Measurements from ENCODE around the genes SLC2A1 and CFAP144.

DNA sequence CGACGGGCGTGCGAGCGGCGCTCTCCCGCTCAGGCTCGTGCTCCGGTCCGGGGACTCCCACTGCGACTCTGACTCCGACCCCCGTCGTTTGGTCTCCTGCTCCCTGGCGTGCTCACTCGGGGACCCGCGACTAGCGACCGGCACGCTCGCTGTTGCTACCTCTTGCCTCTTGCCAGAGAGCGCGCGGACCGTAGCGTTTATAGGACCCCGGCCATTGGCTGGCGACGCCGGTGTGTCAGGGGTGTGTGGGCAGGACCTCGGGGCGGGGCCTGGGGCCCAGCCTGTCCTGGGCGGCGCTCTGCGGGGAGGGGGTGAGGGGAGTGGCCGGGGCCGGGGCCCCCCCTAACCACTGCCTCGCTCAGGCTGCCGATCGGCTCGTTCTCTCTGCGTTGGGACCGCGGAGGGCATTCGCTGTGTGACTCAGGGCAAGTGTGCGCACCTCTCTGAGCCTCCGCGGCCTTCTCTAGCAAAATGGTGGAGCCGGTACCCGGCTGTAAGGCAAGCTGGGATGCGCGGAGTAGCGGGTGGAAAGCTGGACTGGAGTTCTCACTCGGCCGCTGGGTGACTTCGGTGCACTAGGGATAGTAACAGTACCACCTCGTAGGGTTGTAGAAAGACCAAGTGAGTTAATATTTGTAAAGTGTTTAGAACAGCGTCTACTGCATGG lies at the start of gene SLC2A1:
Gene SLC2A1, minus strand, starts transcription at position 171 of the 667 bp plus-strand sequence.
- PRO-cap, result bidirectional peak, plus-strand start at position 407 of the sequence, minus-strand start at position 171 of the sequence

- PRO-cap, result no peak
Measured at GRCh38 chr1:43056791-43057434, 90.8 kb upstream of the CFAP144 start.

GRCh38 chr1:43137404-43138121 lies 10.1 kb upstream of the CFAP144 start:
- PRO-cap, result no peak

GRCh38 chr1:43147323-43148228 lies at the start of gene CFAP144:
Gene CFAP144, plus strand, starts transcription at chr1:43147904.
- PRO-cap, result no peak

GRCh38 chr1:43241378-43242080 lies 28.3 kb upstream of the TMEM125 start:
- PRO-cap, result no peak

DNA sequence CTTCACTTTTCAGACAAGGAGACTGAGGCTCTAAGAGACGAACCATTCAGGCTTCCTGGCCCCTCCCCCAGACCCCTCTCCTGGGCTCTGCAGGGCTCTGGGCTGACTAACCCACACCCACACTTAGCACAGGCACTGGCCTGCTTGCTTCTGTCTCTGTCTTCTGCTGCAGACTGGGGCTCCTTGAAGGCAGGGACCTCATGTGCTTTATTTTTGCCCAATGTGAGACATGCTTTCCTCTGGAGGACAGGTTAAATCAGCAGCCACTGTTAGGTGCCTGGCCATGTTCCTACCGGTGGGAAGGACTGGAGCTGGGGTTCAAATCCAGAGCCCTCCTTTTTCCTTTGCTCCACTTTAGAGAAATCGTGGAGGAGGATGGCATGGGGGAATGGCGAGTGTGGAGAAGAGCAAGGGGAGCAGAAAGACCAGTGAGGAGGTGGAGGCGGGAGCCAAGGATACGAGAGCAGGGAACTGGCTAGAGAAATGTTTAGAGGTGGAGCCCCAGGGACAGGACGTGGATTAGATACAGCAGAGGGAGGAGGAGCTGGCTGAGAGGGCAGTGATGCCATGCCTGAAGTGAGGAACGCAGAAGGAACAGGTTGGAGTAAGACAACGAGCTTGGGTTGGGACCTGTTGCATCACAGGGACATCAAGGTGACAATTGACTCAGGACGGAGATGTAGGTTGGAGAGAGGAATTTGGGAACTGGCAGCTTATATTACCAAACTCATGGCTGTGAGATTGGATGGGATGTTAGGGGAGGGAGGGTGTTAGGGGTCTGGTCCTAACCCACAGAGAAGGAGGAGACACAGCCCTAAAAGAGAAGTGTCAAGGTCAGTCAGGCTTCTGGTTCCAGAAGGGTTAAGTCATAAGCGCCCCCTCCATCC lies 1.8 kb downstream of the TMEM125 start:
- PRO-cap, result no peak

- PRO-cap, result no peak
Measured at GRCh38 chr1:43390075-43390322, 300 bp downstream of the SZT2 start.

- PRO-cap, result no peak
Measured at GRCh38 chr1:43415655-43416637, 26.2 kb downstream of the SZT2 start.

DNA sequence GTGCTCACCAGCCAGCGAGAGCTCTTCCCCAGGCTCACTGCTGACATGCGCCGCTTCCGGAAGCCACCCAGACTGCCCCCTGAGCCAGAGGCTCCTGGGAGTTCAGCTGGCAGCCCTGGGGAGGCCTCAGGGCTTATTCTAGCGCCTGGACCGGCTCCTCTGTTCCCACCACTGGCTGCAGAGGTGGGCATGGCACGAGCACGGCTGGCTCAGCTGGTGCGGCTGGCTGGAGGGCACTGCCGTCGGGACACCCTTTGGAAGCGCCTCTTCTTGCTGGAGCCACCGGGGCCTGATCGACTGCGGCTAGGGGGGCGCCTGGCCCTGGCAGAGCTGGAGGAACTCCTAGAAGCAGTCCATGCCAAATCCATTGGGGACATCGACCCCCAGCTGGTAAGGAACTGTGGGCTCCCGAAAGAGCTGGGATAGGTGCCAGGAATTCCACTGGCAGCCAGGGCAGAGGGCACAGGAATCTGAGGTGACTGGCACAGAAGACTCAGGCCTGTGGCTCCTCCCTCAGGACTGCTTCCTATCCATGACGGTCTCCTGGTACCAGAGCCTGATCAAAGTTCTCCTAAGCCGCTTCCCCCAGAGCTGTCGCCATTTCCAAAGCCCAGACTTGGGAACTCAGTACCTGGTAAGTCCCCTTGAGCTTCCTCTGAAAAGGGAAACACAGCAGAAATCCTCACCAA lies 5.5 kb downstream of the HYI start:
- PRO-cap, result bidirectional peak, plus-strand start at position 552 of the sequence, minus-strand start at position 472 of the sequence

DNA sequence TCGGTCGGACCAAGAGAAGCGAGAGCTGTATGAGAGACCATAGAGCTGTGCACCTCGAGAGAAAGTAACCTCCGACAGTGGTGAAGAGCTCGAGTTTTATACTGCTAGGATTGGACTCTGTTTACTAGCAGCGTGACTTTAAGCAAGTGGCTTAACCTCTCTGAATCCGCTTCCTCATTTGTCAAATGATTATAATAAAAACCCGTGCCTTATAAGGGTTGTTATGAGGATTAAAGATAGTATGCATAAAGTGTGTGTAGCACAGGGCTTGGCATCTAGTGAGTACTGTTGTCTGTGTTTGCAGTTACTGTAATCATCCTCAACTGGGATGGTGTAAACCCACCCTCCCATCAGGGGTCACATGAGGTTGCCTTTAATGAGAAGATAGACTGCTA lies 4.0 kb downstream of the PTPRF start:
- PRO-cap, result no peak

DNA sequence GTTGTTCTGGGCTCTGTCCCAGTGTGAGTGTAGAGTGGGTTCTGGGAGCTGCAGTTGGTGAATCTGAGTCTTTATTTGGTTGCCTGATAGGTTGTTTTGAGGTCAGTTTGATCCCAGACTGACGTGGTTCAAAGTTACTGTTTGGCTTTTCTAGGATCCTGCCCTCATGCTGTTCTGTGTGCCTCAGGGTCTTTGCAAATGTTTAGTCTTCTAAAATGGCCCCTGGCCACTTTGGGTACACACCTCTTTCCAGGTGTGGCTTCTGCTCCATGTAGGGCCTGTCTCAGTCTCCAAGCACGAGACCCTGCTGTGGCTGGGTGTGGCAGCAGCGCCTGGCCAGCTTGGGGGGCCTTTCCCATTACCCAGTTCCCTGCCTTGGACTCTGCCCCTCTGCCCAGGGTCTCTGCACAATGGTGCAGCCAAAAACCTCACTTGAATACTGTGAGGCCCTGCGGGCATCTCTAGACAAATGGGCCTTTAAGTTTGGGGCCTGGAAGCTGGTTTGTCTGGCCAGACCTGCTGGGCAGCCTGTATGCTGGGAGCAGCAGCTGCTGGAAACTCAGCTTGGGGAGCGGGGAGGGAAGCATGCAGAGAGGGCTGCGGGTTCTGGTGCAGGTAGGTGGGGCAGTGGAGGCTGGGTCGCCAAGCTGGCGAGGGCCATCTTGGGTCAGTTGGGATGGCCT lies 5.6 kb downstream of the PTPRF start:
- PRO-cap, result no peak

DNA sequence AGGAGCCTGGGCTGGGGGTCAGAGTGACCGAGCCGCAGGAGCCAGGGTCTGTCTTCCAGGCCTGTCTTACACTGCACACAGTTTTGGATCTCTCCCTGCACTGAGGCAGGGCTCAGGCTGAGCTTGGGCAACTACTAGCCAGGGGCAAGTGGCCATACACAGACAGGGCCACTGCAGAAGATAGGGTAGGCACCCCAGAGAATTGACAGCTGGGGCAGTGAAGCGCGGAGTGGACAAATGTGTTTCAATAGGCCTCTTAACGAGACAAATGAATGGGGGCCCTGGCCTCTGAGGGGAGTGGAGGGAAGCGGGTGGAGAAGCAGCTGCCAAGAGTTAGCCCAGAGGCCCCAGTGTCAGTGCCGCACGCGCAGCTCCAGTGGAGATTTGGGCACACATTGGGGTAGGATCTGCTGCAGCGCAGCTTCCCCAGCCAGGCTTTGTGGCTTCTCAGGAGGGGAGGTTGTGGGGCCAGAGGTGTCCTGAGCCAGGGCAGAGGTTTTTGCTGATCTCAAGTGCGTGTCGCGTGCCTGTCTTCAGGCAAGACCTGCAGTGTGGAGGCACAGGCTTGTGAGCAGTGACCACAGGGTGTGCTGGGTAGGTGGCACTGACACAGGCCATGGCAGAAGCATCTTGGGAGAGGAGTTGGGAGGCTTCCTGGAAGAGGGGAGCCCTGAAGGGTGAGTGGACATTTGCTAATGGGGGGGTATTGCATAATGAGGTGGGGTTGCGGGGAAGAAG lies 16.9 kb downstream of the PTPRF start:
- PRO-cap, result no peak

DNA sequence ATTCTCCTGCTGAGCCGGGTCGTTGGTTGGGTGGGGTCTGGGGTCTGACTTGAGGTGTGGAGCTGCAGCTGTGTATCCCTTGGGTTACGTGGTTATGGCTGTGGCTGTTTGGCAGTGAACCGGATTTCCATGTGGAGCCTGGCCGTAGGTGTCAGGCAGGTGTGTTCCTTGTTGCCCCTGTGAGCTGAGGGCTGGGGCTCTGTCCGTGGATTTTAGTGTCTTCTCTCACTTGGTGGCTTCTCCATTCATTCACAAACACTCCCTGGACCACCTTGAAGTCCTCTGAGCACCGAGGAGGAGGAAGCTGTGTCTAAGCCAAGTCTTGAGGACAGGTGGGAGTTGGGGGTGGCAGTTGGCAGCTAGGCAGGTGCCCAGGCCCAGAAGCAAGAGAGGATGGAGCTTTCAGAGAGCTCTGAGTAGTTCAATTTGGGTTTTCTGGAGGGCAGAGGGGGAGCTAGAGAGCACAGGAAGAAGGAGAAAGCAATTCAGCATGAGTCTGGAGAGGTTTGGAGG lies 23.5 kb downstream of the PTPRF start:
- PRO-cap, result no peak

GRCh38 chr1:43603393-43604394 lies 46.3 kb upstream of the KDM4A start:
- PRO-cap, result no peak

- PRO-cap, result no peak
Measured at GRCh38 chr1:43606743-43607247, 43.2 kb upstream of the KDM4A start.

GRCh38 chr1:43667730-43668009 lies 17.7 kb downstream of the KDM4A start:
- PRO-cap, result no peak

- PRO-cap, result no peak
Measured at GRCh38 chr1:43760869-43761482, 53.6 kb downstream of the ST3GAL3 start.

DNA sequence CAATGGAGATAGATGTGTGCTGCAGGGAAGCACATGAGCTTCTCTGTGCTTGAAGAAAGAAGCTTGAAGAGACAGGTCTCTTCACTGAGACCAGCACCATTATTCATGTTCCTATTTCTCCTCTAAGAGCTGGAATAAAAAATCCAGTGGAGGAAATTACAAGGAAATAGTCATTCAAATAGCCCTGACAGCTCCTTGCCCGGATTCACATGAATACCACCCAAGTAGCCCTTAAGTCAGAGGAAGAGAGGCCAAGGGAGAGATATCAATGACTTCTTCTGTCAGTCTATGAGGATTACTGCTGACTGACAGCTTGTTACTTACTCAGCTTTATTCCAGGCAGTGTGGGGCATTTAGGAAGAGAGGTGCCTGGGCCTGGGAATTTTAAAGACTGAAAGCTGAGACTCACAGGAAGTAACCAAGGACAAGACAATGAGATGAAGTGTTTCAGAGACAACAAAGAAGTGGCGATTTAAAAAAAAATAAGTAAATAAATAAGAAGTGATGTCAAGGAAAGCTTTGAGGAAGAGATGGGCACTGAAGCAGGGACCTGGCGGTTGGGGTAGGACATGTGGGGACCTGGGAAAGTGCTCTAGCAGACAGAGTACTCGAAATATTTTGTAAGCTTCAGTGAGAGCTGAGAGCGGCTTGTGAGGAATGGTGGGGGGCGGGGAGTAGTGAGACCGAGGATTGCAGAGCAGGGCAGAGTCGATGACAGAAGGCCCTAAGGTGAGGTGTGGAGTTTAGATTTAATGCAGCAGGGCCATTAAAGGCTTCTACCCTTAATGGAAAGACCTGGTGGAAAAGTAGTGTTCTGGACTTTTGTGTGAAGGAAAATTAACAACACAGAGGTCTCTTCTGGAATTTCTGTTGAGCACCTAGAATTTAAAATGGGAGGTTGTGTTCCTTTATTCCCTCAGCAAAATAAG lies 58.9 kb downstream of the ST3GAL3 start:
- PRO-cap, result no peak

- PRO-cap, result no peak
Measured at GRCh38 chr1:43834027-43835088, 99.2 kb upstream of the ARTN start.

DNA sequence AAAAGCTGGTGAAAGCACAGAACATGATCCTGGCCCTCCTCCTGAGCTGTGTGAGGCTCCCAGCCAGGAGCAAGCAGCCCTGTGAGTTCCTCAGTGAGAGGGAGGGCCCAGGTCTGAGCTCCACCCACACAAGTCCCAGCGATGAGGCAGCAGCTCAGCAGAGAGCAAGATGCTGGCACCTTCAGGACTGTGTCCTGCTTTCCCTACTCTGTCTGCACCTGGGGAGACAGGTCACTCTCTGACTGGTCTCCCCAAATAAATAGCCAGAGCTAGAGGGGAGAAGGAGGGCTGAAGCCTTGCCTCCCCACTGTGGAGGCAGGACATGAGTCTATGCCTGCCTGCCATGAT lies 75.1 kb upstream of the ARTN start:
- PRO-cap, result no peak